ENCODE measurements around a stretch of chr22.

DNA sequence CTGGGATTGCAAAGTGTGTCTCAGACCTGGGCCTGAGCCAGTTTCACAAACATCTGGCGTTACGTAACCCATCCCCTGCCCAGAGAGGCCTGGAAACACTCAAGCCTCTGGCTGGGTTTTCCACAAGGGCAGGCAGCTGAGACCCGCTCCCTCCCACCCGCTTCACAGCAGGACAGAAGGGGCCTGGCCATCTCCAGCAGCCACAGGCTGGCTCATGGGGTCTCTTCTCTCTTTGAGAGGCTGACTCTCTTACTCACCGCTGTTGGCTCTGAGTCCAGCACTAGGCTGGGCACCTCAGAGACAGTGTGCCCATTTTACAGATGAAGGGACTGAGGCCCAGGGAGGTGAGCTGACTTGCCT lies 44.5 kb downstream of the TRIOBP start:
- PRO-cap: no peak

GRCh38 chr22:37746200-37746723 lies 49.4 kb downstream of the TRIOBP start:
- PRO-cap: bidirectional peak, plus-strand start at chr22:37746307, minus-strand start at chr22:37745931

DNA sequence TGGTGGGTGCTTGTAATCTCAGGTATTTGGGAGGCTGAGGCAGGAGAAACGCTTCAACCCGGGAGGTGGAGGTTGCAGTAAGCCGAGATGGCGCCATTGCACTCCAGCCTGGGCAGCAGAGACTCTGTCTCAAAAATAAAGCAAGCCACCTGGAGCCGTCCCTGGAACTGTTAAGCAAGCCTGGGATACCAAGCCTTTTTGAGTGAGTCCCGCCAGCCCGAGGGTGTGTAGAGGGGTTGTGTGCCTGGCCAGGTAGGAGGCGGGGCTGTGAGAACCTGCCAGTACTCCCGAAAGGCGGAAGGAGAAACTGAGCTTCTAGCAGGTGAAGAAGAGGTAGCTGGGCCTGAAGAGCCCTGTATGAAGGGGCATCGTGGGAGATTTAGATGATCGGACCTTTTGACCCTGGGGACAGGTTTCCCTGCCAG lies 52.4 kb downstream of the TRIOBP start:
- PRO-cap: no peak

GRCh38 chr22:37751830-37752254 lies 53.2 kb upstream of the H1-0 start:
- PRO-cap: no peak

GRCh38 chr22:37779284-37780485 lies 25.3 kb upstream of the H1-0 start:
- PRO-cap: no peak

GRCh38 chr22:37784649-37785535 lies 20.1 kb upstream of the H1-0 start:
- PRO-cap: no peak

- PRO-cap: no peak
These were observed 1.9 kb downstream of the ANKRD54 start for GRCh38 chr22:37842168-37842613.

DNA sequence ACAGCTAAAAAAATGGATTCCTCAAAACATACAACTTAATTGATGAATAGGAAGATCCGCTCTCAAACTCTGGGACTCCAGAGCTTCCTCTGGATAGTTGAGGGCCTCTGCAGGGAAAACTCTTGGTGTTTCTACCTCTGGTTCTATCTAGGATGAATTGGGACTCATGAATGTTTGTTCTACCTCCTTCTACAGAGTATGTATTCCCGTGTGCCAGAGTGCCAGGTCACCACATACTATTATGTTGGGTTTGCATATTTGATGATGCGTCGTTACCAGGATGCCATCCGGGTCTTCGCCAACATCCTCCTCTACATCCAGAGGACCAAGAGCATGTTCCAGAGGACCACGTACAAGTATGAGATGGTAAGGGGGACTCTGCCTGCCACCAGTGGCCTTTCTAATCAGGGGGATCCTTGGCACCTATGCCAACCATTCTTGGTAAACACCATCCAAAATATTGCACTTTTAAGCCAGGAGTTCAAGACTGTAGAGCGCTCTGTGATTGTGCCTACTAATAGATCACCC lies 26.5 kb downstream of the EIF3L start:
- PRO-cap: no peak

DNA sequence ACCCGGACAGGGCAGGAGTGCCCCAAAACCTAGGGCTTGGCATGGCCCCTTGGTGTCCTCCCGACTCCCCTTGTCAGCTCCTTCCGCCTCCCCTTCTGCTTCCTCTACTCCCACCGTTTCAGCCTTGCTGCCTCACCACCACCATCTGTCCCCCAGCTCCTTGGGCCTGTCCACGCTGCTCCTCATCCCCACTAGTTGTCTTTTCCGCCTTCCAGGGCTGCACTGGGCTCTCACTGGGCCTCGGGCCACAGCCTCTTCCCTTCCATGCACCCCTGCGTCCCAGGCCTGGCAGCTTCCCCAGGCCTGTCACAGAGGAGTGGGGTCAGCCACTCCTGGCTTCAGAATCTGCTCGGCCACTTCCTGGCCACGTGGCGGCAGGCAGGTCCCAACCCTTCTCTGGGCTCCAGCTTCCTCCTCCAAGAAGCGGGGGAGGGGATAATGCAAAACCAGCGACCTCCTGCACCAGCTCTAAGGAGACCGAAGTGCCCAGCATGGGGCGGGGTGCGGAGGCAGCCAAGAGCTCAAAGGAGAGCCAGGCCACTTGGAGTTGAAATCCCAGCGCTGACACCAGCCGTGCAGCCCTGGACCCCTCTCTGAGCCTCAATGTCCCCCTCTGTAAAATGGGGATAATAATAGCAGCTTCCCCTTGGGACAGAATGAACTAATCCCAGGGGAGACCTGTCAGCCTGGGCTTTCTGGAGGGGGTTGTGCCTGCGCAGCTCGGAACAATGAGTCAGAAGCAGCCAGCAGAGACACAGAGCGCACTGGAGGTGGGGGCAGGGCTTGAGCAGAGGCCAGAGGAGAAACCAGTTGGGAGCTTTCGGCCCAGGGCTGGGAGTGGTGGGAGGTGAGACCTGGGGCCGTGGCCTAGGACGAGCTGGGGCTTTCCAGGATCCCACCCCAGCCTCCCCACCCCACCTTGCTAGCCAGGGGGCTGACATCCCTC lies 22.9 kb upstream of the PICK1 start:
- PRO-cap: no peak

DNA sequence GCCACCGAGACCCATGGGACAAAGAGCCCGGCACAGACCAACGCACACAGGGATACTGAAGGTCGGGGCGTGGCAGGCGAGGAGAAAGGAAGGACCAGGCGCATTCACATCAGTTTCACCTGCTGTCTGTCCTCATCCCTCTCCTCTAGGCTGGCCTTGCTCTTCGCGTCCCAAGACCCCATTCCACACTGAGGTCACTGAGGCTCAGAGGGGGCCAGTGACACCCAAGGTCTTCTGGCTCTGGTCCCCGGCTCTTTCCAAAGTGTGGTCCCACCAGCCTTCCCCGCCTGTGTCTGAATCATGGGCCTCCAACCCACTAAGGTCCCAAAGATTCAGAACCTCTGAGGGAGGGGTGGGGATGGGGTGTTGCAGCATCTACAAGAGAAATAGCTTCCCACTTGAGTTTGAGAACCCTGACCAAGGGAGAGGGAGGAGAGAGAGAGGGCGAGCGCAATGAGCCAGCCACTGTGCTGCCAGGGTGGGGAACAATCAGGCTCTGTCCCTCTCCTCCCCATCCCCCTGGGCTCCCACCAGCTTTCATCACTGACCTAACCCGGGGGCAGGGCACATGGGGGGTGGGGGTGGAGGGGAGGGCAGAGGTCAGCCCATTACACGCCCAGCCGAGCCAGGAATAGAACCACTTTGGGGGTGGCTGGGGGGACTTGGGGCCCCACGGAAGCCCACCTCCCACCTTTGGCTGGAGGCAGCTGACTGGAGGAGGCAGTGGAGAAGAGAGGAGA lies 7.1 kb upstream of the PICK1 start:
- PRO-cap: no peak

DNA sequence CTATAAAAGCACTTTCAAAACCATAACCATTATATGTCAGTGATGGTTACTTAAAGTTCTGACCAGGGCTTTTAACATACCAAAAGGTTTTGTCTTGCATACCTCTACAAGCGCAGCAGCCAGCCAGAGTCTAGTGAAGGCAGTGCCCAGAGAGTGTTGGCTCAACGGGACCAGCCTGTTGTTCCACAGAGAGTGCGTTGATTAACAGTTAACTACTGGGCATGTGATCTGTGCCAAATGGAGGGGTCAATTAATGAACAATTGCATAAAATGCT lies 34.4 kb downstream of the PLA2G6 start:
- PRO-cap: no peak

DNA sequence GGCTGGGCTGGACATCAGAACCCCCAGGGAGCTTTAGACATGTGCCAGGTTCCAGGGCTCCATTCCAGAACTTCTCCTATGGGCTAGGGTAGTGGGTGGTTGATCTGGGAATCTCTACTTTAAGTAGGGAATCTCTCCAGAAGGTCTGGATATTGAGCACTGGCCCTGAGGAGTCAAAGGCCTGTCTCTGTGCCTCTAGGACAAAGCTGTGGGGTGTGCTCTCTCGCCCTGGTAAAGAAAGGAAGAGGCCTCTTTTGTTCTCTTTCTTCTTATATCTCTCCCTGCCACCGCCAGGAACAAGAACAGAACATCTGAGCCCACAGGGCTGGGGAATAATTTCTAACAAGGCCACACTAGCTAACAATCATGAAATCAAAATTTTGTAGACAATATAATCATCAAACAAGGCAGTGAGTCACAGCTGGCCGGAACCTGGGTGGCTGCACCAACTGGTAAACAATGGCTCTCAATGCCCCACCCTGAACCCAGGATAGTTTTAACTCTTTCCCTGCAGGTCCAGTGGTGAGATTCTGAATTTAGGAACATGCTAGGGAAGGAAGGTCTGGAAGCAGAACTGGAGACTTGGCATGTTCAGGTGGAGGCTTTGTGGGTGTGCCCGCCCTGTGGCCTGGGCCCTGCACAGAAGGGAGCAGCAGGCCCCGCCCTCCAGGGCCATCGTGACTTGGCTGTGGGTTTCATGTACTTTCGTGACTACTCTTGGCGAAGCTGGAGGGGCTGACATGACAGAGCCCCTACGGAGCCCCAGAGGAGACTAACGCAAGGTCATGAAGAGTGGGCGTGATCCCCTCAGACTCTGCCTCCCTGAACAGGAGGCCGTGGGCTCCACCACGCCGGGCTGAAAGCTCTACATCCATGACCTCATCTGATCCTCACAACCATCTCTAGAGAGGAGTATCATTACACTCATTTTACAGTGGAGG lies 27.0 kb downstream of the MAFF start:
- PRO-cap: no peak

- PRO-cap: no peak
These were observed 1.6 kb downstream of the CSNK1E start for GRCh38 chr22:38315655-38316086.

GRCh38 chr22:38398115-38399152 lies 56.6 kb downstream of the KCNJ4 start:
- PRO-cap: unidirectional peak, minus-strand start at chr22:38398487; bidirectional peak, plus-strand start at chr22:38399047, minus-strand start at chr22:38398915

DNA sequence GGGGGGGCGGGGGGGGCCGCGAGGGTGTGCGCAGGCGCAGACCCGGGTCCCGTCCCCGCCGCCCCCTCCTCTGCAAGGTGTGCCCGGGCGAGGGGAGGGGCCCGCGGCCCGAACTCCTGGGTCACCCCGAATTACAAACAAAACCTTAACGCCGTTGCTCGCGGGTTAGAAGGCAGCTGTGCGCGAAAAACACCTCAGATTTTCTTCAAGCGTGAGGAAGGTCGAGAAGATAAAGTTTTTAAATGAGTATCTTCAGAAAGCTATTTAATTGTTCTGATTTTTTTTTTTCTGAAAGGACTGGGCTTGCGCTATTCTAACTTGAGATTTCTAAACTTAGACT lies 55.8 kb downstream of the KCNJ4 start:
- PRO-cap: no peak

GRCh38 chr22:38415338-38416131 lies 39.5 kb downstream of the KCNJ4 start:
- PRO-cap: no peak

- PRO-cap: no peak
These were observed 10.9 kb downstream of the KCNJ4 start for GRCh38 chr22:38444079-38444482.

GRCh38 chr22:38483291-38483802 lies 15.5 kb downstream of the KDELR3 start:
- PRO-cap: no peak

- PRO-cap: no peak
These were observed 15.7 kb downstream of the DDX17 start for GRCh38 chr22:38490460-38490861.

DNA sequence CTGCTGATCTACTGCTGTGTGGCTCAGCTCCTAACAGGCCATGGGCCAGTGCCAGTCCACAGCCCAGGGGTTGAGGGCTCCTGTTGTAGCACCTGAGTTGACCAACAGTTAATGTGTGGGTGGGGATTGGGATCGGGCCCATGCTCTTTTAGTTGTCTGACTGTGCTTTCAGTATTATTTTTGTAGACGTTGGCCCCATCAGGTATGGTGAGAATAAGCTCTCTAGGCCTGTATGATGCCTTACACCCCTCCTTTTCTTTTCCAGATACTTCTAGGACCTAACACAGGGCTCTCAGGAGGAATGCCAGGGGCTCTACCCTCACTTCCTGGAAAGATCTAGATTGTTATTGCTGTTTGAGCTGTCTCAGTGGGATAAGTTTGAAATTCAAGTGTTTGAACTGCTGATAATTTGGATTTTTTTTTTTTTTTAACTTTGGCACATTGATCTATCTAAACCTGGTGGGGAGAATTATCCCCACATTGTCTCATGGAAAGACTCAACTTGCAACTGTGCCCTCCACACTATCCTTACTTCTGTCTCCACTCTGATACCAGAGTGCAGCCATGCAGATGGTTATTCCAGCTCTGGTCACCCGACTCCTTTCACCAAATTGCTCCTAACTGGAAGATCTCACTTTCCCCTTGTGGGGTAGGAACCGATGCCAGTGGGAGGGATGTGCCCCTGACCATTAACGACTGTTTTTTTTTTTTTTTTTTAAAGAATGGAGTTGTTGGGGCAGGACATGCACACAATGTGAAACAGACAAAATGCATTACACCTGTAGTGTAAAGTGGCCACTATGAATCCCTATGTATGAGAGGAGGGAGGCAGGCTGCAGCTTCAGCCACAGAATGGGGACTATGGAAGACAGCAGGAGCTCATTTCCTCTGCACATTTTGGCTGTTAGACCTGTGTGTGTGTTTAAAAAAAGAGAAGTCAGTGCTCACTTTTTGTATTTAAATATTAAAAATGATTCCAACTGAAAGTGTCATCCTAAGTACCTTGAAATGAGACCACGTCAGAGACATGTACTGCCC lies 2.1 kb downstream of the TOMM22 start:
- PRO-cap: no peak

All from neutrophil (primary cell).